Measurements from ENCODE around the gene STAG1.

- PRO-cap = no peak
These were observed 77.0 kb downstream of the BFSP2 start for GRCh38 chr3:133476681-133477451.

DNA sequence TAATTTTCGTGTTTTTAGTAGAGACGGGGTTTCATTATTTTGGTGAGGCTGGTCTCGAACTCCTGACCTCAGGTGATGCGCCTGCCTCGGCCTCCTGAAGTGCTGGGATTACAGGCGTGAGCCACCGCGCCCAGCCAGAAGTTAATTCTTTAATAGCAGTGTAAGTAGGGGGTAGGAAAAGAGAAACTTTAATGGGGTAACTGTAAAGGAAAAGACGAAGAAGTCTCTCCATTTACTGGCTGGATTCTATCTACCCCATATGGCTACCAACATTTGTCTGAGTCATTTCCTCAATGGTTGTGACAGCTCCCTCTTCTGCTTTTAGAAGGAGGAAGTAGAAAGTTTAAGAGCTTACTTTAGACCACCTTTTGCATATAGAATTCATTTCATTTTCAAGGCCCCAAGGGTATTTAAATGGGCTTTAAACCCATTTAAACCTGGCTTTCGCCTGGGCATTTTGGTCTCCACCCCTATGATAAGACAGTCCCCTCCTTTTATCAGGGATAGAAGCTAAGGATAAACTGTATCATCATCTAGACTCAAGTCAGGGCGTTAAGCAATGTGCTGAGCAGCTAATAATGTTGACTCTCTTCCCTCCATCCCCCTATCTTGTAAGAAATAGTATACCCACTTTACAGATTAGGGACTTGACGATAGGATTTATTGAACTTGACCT, 1.1 kb upstream of the CDV3 start:
- PRO-cap = no peak

GRCh38 chr3:133576268-133576732, 2.8 kb downstream of the CDV3 start:
- PRO-cap = no peak

GRCh38 chr3:133947954-133948189, 52.2 kb upstream of the RAB6B start:
- PRO-cap = no peak

DNA sequence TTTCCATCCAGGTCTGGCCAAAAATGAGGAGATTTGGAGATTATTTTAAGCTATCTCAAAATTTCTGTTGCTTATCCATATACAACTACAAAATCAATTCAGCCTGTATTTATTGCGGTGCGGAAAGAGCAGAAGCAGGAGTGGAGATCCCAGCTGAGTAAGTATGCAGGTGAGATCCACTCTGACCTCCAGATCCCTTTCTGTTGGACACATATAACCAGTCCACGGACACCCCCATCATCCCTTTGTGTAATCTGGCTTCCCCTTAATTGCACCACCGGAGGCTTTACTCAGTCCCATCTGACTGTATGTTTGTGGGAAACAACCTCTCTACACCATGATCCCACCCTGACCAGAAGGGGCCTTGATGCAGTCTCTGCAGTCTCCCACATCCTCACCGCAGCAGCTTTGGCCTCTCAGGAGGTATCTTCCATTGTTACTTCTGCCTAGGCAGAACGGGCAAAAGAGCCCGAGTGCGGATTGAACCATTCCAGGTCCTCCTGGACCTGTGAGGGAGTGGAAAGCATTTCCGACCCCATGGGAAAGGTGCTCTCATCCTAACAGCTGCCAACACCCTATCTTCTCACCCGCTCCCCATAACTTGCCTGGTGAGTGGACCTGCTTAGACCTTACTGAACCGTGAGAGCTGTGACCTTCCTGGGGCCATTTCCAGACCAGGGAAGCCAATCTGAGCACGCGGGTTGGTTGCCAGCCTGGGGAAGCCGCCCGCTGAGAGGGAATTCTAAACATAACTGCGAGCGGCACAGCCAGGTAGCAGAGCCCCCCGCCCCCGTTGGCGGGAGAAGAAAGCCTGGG, 1.1 kb downstream of the SLCO2A1 start:
- PRO-cap = no peak

- PRO-cap = no peak
These were observed 8.0 kb downstream of the RYK start for GRCh38 chr3:134242705-134242965.

DNA sequence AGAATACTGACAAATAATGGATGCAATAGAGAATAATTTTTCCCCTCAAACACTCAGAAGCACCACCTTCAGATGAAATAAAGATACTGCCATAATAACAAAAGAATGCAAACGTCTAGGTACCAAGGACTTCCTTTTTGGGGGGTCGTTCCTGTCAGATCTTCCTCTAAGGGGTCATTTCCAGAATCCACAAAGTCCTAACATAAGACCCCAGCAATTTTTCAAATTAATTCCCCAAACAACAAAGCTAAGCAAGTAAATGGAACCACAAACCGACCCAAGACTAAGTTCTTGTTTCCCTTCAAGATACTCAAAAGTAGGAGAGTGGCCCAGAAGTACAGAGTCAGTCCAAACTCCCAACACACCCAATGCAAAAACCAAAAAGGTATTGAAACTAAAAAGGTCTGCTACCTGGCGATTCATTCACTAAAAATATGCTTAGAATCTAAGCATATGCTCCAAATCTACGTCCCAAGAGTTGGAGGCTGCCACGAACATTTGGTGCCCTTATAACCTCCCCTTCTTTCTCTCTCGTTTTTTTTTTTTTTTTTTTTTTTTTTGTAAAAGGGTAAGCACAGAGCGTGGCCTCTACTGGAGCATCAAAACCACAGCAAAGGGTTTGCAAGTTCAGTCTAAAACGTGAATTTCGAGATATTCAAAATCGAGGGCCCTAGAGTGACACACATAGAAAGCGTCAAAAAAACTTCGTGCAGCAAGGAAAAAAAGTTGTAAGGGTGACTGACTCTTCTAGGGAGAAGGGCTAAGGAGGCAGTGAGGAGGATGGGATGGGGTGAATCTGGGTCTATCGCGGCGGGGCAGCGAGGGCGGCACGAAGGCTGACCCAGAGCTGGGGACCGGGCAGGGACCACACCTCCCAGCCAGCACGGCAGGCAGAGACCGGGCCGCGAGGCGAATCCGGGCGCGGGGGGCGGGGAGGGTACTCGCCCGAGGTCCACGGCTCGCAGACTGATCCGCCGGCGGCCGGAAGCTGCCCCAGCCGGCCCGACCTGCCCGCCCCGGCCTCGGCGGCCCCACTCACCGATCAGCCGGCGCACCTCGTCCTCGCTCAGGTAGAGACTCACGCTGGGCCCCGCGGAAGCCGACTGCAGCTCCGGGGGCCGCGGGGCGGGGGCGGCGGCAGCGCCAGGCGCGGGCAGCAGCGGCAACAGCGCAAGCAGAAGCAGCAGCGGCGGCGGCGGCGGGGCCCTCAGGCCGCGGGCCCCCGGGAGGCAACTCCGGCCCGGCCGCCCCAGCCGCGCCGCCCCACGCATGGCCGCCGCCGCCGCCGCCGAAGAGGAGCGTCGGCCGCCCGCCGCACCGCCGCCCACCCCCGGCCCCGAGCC, 804 bp downstream of the RYK start:
- PRO-cap = bidirectional peak, plus-strand start at position 969 of the sequence, minus-strand start at position 968 of the sequence

- PRO-cap = no peak
These were observed 60.5 kb upstream of the RYK start for GRCh38 chr3:134311099-134311672.

- PRO-cap = no peak
These were observed 40.7 kb downstream of the AMOTL2 start for GRCh38 chr3:134333268-134334167.

DNA sequence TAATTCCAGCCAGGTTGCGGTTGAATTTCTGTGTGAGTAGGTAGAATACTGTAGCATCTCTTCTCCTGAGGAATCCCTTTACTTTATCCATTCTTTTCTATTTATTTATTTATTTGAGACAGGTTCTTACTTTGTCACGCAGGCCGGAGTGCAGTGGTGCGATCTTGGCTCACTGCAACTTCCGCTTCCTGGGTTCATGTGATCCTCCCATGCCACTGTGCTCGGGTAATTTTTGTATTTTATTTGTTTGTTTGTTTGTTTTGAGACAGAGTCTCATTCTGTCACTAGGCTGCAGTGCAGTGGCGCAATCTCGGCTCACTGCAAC, 58.9 kb downstream of the CEP63 start:
- PRO-cap = no peak

DNA sequence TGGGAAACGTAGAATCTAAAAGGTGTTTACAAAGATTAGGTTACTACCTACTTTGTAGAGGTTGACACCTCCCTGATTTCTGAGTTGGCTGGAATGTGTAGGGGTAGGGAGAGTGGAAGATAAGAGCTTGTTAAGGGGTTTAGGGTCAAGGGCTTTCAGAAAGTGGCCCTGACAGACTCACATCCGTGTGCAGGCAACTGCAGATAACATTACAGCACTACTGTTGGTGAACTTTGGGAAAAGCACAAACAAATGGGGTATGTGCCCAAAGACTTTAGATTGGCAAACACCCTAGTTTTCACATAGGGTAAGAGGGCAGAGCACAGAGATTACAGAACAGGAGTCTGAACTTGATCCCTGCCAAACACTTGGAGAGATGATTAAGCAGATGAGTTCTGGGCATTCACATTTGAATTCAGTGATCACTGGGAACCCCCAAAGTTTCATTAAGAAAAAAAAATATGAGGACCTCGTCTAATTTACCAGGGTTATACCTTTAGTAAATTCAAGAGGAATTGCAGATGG, 375.7 kb downstream of the EPHB1 start:
- PRO-cap = no peak

DNA sequence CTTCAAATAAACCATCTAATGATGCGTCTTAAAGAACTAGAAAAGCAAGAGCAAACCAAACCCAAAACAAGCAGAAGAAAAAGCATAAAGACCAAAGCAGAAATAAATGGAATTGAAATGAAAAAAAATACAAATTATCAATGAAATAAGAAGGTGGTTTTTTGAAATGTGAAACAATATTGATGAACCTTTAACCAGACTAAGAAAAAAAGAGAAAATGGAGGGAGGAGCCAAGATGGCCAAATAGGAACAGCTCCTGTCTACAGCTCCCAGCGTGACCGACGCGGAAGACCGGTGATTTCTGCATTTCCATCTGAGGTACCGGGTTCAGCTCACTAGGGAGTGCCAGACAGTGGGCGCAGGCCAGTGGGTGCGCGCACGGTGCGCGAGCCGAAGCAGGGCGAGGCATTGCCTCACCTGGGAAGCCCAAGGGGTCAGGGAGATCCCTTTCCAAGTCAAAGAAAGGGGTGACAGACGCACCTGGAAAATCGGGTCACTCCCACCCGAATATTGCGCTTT, 307.1 kb upstream of the PPP2R3A start:
- PRO-cap = no peak

GRCh38 chr3:135658903-135659349, 306.6 kb upstream of the PPP2R3A start:
- PRO-cap = no peak

DNA sequence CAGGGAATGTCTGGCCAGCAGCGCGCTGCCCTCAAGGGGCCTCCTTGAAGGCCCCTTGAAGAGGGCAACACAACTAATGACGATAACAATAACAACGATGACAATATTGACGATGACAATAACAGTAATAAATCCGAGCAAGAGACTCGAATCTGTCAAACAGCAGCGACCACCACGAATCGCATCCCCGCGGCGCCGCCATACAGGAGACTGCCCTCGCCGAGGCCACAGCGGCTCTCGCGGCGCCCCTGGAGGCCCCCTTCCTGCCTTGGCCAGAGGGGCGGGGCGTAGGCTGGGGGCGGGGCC, 277 bp upstream of the PPP2R3A start:
- PRO-cap = bidirectional peak, plus-strand start outside the sequence, minus-strand start at position 239 of the sequence

GRCh38 chr3:136142546-136142933, 53.6 kb downstream of the MSL2 start:
- PRO-cap = no peak

DNA sequence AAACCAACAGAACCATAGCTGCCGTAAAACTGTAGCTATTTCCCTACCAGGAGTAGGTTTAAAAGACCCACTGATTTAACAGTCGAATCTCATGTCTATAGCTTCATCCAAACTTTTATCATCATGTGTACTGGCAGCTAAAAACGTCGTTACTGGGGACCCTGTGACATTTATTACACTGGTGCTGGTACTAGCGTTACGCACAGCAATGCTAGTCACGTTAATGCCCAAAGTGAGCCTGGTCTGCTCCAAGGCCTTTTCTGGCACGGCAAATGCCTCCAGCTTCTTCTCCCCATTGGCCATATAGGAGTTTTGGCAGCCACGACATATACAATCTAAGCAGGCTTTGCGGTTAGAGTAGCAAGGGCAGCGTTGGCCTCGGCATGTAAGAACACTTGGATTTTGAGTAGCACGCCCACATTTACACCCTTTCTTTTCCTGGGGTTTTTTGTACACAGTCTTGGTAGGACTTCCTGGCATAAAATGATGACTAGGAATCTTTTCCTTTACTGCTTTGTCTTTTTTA, 45.0 kb downstream of the MSL2 start:
- PRO-cap = no peak

DNA sequence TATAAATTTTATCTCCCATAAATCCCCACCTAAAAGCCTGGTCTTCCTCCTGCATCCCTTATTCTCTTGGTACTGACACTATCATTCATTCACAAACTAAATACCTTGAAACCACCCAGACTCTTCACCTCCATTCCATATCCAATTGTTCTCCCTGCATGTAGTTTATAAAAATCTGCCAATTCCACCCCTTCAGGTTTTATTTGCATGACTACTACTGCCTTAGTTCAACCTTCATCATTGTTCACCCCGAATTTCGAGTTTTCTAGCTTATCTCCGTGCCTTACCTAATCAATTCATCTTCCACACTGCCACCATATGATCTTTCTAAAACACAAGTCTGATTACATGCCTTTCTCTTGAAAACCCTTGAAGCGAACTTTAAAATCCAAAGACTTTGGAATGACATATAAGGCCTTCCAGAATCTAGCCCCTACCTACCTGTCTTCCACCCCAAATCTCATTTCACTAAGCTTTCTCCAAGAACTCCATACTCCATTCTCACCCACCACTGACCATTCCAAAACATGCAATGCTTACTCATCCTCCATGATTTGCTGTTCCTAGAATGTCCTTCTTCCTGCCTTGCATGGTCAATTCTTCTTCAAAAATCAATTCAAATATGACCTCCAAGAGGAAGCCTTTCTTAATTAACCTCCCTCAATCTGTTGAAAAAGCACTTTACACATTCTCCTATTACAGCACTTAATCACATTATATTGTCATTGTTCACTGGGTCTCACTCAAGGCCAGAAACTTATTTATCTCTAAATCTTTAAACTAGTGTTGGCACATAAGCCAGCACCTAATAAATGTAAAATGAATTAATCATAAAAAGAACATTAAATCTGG, 22.5 kb downstream of the MSL2 start:
- PRO-cap = no peak

DNA sequence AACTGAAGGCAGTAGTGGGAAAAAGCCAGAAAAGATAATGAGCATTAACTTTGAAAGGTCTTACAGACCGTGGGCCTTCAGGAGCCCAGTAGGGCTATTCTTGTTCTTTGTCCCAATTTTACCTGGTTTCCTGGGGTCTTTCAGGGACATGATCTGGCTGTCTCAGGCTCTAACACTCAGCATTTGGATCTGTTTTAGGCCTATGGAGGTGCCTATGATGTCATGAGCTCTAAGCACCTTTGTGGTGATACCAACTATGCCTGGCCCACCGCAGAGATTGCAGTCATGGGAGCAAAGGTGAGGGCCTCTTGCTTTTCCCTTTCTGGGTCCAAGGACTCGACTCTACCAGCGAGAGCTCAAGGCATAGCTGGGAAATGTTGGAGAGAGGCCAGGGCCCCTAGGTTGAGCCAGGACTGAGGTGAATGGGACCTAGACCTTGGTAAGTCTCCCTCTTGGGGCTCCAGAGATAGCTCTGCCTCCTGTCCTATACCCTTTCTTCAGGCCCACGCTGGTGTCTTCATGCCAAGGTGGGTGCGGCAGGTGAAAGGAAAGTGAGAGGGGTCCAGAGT, 77.4 kb downstream of the PCCB start:
- PRO-cap = no peak

DNA sequence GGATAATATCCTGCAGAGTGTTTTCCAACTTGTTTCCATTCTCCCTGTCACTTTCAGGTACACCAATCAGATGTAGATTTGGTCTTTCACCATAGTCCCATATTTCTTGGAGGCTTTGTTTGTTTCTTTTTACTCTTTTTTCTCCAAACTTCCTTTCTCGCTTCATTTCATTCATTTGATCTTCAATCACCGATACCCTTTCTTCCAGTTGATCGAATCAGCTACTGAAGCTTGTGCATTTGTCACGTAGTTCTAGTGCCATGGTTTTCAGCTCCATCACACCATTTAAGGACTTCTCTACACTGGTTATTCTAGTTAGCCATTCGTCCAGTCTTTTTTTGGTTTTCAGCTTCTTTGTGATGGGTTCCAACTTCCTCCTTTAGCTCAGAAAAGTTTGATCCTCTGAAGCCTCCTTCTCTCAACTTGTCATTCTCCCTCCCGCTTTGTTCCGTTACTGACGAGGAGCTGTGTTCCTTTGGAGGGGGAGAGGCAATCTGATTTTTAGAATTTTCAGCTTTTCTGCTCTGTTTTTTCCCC, 224.9 kb downstream of the STAG1 start:
- PRO-cap = no peak

DNA sequence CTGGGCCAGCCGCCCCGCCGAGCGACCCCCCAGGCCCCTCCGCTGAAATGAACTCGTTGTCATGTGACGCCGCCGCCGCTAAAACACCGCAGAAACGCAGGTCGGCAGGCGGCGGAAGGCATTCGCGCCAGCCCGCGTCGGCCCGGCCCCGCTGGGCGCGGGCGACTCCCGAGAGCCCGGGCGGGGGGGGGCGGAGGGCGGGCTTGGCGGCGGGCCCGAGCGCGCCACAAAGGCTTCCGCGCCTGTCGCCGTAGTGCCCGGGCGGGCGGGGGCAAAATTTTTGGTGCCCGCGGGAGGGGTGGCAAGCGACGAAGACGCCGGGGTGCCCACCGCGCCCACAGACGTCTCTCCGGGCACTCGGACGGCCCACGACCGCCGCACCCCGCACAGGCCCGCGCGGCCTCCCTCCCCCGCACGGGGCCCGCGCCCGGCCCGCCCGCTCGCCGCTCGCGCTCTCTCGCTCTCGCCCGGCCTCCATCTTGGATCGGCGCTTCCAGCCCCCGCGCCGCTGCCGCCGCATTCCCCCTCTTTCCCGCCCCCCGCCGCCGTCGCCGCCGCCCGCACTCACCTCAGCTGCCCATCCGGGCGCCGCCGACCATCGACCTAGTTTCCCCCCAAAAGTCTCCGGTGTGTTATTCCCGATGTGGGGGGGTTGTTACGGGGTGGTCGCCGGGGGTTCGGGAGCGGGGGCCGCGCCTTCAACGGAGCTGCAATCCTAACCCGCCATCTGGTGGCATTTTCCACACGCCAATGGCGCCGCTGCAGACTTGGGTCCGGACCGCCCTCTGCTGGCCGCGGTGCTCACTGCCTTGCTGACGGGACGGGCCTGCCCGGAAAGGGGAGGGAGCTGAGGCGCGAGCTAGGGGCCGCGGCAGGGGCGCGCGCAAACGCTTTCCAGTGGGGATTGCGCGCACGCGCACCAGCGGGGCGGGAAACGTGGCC, at the start of gene STAG1:
Gene STAG1 (minus strand): TSS at position 752 of the 942 bp plus-strand sequence.
- PRO-cap = bidirectional peak, plus-strand start at position 311 of the sequence, minus-strand start at position 167 of the sequence; bidirectional peak, plus-strand start at position 340 of the sequence, minus-strand start at position 377 of the sequence; bidirectional peak, plus-strand start at position 477 of the sequence, minus-strand start at position 481 of the sequence; bidirectional peak, plus-strand start outside the sequence, minus-strand start at position 752 of the sequence

All from gallbladder (tissue), 1 donor.